UCH-1 (cell line): ENCODE results near the genes PRSS41, ZG16B, BICDL2 and MMP25.

DNA sequence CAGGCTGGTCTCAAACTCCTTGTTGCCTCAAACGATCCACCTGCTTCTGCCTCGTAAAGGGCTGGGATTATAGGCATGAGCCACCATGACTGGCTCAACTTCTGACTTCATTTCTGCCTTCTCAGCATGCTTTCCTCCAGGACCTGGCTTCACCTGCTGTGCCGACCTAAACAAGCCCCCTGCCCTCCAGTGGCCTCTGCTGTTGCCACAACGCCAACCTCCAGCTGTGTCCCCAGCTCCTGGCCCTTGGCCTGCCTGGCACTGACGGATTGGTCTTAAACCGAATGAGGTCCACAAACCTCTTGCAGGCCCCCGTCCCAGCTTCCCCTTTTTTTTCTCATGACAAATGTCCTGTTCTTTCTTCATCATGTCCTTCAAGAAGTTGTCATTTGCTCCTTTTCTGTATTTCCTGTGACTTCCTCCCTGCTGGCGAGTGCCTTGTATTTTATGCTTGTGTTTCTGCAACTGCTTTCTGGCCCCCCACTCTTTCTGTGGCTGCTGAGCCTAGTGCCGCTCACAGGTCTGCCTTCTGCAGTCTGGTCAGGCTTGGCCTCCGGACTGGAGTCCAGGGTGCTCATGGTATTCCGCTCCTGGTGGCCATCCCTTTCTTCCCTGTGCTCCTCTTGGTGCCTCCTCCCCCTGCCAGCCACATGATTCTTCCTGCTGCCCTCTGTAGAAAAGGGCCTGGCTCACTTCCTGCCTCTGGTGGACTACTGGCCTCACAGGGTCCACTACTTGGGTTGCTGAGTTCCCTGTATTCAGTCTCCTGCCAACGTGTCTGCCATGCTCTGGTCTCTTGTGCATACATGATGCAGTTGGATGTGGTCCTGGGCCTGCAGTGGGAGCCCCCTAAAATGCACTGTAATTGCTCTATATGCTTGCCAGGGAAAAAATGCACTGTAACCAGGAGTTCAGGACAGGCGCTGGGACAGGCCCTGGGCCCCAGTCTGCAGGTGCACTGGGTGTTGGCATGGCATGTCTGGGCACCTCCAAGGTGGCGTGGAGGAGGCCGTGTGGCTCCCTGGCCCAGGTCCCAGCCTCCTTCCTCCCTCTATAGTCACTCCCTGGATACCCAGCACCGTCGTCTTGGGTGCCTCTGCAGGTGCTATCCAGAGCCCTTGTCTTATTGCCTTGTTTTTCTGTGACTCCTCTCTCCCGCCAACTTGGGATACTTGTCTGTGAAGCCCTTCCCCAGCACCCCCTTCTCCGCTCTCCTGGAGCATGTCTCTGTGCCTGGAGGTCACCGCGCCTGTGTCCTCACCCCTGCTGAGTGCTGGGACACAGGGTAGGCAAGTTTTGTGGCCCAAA is 3.0 kb downstream of the ATP6V0C start:
- RRBS, result no CpG with 5 or more reads among the region's 21 CpGs

GRCh38 chr16:2532446-2533424 is 1.5 kb upstream of the CEMP1 start:
- RRBS, result no CpG with 5 or more reads among the region's 48 CpGs

DNA sequence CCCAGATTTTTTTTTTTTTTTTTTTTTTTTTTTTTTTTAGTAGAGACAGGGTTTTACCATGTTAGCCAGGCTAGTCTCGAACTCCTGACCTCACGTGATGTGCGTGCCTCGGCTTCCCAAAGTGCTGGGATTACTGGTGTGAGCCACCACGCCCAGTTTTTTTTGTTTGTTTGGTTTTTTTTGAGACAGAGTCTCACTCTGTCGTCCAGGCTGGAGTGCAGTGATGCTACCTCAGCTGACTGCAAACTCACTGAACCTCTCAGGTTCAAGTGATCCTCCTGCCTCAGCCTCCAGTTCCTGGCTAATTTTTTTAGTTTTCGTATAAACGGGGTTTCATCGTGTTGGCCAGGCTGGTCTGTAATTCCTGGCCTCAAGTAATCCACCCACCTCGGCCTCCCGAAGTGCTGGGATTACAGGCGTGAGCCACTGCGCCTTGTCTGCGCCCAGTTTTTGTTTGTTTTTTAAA is 2.2 kb upstream of the CEMP1 start:
- RRBS, result no CpG with 5 or more reads among the region's 14 CpGs

GRCh38 chr16:2586232-2587026 is 48.6 kb downstream of the PDPK1 start:
- RRBS, result no CpG with 5 or more reads among the region's 24 CpGs

DNA sequence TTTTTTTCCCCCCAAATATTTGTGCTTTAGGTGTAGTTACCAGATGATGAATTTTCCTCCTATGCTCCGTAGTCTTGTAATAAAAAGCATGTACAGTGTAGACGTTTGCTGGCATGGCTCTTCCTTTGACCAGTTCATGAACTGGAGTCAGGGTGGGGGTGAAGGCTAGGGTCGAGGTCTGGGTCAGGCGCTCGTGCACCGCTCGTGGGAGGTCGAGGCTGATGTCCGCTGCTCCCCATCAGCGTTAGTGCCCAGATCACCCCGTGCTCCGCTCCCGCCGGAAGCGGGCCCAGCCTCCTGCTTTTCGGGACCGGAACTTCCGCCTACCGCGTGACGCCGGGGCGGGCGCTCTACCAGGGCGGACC is 241 bp upstream of the KCTD5 start:
- RRBS, result 2% methylated on average over 4 of the region's 25 CpGs

DNA sequence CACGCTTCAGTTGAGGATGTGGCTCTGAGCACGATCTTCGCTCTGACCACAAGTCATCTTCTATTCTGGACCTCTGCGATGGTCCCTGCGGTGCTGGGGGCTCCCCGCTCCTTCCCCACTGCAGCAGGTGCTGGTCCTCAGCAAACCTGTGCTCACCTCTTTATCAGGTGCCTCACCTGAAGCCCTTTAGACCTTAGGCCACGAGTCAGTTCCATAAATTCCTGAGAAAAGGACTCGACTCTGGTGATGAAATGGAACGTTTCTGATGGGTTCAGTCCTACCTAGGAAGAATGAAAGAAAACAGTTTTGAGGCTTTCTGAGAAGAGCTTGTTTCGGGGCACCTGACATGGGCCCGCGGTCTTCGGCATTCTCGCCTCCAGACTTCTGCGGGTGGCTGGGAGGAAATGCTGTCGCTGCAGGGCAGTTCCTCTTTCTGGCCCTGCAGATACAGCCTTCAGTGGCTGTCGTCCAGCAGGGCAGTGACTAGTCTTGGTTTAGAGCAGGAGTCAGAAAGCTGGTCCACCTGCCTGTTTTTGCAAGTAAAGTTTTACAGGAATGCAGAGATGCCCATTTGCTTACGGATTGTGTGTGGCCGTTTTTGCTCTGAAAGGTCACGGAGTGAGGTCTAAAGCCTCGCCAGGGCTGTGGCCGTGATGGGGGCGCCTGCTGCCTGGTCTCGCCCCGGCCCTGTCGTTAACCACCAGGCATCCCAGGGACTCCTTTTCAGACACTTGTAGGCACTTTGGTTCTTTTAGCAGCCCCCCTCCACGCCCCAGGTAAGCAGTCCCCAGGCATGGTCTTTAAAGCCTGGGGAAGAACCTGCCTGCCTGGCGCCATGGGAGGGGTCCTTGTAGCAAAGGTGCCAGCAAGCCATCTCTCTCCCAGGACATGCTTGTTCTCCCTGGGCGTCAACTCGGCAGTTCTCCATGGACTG is 4.9 kb downstream of the KCTD5 start:
- RRBS, result no CpG with 5 or more reads among the region's 30 CpGs

- RRBS, result no CpG with 5 or more reads among the region's 19 CpGs
Measured at GRCh38 chr16:2693107-2693677, 10.9 kb downstream of the KCTD5 start.

GRCh38 chr16:2719229-2719745 is 737 bp downstream of the PRSS27 start:
- RRBS, result 30% methylated on average over 6 of the region's 10 CpGs

- RRBS, result 7% methylated on average over 21 of the region's 97 CpGs
Measured at GRCh38 chr16:2720909-2722061, 1.3 kb upstream of the PRSS27 start.

DNA sequence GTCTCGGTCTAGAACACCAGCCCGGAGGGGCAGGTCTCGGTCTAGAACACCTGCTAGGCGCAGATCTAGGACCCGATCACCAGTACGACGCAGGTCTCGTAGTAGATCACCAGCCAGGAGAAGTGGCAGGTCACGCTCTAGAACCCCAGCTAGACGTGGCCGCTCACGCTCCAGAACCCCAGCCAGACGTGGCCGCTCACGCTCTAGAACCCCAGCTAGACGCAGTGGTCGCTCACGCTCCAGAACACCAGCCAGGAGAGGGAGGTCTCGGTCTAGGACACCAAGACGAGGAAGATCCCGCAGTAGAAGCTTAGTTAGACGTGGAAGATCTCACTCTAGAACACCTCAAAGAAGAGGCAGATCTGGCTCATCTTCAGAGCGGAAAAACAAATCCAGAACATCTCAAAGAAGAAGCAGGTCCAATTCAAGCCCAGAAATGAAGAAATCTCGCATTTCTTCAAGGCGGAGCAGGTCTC is 9.9 kb downstream of the SRRM2 start:
- RRBS, result 100% methylated on average over 2 of the region's 25 CpGs

DNA sequence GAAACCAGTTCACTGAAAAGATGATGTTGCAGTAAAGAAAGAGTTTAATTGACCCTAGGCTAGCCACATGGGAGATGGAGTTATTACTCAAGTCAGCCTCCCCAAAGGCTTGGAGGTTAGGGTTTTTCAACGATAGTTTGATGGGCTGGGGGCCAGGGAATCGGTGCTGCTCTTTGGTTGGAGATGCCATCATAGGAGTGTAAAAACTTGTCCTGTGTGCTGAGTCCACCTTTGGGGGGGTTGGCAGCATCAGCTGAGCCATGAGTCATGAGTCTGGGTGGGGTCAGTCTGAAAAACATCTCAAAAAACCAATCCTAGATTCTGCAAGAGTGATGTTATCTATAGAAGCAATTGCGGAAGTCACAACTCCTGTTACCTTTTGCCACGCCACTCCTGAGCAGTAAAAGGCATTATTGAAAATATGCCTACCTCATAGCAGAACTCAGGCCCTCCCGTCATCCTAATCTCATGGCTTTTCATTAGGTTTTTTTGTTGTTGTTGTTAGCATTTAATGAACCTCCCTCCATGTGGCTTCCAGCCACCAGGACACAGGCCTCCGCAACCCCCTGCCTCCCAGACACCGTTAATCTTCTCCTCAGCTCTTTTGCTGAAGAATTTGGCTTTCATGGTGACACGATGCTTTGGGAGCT is 2.5 kb upstream of the PRSS41 start:
- RRBS, result no CpG with 5 or more reads among the region's 8 CpGs

GRCh38 chr16:2798398-2798735 is at the start of gene PRSS41:
TSS of gene PRSS41 (plus strand) at chr16:2798470.
- RRBS, result no CpG with 5 or more reads among the region's 35 CpGs

GRCh38 chr16:2829538-2830568 is at the start of gene ZG16B:
TSS of gene ZG16B (plus strand) at chr16:2830303.
- RRBS, result 51% methylated on average over 10 of the region's 34 CpGs

DNA sequence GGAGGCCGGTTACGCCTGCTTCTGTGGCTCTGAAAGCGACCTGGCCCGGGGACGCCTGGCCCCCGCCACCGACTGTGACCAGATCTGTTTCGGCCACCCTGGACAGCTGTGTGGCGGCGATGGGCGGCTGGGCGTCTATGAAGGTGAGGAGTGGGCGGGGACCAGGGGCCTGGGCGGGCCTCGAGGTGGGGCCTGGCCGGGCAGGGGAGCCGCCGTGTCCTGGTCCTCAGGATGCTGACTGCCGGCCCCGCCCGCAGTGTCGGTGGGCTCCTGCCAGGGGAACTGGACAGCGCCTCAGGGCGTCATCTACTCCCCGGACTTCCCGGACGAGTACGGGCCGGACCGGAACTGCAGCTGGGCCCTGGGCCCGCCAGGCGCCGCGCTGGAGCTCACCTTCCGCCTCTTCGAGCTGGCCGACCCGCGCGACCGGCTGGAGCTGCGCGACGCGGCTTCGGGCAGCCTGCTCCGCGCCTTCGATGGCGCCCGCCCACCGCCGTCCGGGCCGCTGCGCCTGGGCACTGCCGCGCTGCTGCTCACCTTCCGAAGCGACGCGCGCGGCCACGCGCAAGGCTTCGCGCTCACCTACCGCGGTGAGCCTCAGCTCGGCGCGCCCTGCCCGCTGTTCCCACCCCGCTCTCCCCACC is 2.4 kb upstream of the PAQR4 start:
- RRBS, result 15% methylated on average over 33 of the region's 75 CpGs

DNA sequence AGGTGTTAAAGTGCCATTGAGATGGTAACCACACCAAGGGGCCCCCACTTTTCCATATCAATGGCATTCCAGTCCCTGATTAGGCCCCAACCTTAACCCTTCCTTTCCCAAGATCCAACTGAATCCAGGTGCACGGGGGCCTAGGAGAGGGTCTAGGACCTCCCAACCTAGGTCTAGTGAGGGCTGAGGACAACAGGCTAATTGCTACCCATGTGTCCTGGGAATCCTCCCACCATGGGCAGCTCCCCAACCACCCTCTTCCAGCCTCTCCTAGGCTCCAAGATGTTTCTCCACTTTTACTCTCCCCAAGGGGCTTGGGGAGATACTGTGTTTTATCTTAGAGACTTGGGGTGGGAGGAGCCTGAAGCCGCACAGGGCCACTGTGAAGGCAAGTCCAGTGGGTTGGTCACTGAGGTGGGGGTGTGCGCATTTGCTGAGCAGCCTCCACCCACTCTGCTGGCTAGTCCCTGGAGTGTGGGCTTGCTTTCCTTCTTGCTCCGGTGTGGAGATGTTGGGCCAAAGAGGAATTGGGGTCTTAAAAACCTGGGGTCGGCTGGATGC is 4.2 kb upstream of the CLDN9 start:
- RRBS, result no CpG with 5 or more reads among the region's 5 CpGs

- RRBS, result 97% methylated on average over 5 of the region's 26 CpGs
Measured at GRCh38 chr16:3026770-3027658, 3.2 kb downstream of the THOC6 start.

DNA sequence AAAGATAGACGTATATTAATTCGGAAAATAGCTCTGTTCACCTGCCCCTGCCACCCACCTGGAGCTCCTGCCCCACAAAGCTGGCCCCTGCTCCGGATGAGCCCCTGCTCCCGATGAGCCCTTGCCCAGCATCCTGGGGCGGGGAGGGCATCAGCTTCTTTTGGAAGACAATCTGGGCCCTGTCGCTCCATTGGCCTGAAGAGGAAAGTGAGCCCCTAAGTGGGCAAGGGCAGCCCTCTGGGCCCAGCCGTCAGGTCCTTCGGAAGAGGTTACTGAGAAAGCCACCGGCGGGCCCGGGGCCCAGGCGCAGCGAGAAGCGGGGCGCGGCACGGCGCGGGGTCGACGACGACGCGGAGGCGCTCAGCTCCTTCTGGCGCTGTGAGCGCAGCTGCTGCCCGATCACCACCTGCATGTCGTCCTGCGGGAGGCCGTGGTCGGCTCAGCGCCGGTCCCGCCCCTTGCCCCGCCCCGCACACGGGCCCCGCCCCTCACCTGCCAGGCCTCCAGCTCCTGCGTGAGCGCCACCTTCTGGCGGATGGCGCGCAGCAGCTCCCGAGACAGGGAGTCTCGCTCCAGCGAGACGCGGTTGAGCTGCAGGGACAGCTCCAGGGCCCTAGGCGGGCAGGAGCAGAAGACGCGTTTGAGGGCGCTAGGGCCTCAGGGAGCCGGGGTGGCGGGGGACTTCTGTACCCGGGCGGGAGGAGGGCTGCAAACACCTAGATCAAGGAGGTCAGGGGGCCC is 4.2 kb downstream of the THOC6 start:
- RRBS, result no CpG with 5 or more reads among the region's 57 CpGs

GRCh38 chr16:3036390-3037360 is at the start of gene BICDL2:
TSS of gene BICDL2 (minus strand) at chr16:3036944.
- RRBS, result 13% methylated on average over 28 of the region's 69 CpGs

DNA sequence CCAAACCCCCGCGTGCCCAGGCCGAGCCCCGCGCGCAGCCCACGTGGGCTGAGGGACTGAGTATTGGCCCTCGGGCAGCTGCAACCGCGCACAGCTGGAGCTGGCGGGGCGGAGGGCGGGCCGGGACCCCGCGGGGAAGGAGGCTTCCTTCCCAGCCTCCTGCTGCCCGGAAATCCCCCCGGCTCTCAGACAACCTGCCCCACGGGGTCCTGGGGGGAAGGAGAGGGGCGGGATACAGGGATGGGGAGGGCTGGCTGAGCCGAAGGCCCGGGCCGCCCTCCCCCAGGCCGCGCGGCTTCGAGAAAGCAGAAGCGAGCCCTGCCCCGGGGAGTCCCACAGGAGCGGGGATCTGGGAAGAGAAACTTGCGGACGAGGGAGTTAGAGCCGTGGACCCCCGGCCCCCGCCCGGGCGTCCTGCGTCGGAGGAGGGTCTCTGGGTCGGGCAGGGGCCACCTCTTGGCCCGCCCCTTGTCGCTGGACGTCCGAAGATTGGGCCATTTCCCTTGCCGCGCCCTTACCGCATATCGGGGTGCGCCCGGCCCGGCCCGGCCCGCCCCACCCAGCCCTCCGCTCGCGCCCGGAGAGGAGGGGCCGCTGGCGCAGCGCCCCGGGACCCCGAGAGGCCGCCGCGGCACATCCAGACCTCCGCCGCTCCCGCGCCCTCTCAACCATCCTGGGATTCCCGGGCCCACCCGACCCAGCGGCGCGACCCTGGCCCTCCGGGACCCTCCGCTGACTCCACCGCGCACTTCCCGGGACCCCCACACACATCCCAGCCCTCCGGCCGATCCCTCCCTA is at the start of gene MMP25:
Gene MMP25 (plus strand): TSS at position 558 of the 798 bp plus-strand sequence.
- RRBS, result 10% methylated on average over 40 of the region's 81 CpGs

GRCh38 chr16:3063804-3064580 is 1.4 kb upstream of the IL32 start:
- RRBS, result no CpG with 5 or more reads among the region's 16 CpGs